Anterior vena cava (tissue), 1 donor: ENCODE results near the gene MKS1.

DNA sequence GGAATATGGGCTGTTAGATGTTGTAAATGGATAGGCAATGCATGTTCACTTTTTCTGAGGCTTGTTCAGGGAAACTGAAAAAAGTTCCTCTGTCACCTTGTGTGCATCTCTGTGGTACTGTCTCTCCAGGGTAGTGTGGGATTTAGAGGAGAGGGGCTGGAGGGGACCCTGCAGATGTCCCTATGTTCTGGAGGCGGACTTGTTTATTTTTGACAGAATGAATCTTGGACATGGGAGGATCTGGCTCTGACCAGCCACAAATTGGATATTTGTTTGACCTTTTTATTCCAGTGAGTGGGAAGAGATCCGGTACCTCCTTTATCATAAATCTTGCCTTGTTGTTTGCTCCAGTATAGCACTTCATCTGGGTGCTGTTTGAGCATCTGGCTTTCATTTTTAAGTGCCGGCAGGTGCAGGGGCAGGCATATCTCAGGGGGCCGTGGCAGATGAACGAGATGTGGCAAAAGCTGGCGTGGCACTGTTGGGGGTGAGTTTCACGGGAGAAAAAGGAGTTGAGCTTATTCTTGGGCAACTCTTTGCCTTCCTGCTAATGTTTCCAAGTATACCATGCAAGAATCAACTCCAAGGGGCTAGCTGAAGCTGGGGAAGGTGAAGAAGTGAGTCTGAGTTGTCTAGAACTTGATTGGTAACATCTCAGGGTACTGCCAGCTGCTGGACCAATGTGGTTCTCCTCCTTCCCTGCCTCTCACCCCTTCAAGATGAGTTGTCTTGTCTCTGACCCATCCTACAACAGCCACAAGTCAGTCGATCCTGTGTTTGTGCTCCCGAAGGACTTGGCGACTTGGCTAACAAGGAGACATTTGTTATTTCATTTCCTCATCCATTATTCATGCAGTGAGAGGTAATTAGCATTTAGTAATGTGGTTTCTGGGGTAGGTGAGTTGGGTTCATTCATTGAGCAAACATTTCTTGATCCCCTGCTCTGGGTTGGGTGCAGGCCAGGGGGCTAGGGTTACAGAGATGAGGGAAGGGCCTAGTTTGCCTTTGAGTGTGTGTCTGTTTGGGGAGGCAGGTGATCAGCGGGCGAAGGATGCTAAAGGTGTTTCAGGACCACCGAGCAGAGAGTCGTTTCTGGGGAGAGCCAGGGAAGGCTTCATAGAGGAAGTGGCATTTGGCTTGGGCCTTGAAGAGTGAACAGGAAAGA, 38.0 kb downstream of the MSI2 start:
- PRO-cap = no peak

GRCh38 chr17:57376398-57376597, 120.0 kb downstream of the MSI2 start:
- PRO-cap = no peak

DNA sequence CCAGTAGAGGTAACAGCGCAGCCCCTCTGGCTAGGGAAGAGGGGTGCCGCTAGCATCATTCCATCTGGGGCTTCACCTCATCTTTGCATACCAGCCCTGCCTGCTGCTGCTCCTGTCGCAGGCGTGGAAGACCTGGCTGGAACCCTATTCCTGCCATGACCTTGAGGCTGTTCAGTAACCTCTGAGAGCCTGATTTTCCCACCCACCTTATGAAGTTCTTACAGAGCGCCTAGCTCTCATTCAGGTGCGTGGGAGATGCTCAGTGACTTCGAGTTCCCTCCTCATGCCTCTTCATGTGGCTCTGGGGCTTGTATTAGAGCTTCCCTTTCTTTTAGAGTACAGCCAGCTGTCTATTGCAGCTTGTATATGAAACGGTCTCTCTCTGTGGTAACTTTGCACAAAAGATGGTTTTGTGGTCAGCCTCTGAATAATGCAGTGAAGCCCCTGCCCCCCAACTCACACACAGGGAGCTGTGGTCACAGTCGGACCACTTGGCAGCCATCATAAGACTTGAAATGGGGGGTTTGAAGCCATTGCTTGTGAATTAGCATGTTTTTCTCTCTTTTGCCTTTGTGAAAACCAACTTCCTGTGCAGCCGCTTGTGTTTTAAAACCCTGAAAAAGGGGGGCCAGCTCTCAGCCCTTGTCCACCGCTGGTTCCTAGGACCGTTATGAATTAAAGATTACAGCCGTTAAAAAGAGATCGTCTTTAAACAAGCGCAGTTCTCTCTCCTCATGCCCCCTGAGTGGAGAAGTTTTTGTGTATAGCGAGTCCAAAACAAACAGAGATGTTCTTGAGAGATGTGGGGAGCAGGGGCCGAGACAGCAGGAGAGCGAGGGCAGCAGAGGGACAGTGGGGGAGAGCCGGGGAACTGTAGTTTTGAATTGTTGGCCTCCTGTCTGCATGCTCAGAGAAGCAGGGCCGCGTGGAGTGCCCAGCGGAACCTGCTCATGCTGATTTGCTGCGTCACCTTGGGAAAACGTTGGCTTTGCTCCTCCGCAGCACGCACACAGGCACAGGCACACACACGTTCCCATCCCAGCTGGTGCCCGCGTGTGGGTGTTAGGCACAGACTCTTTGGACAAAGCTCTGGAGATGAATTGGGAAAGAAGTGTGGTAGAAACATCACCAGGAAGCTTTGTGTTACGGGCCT, 198.9 kb downstream of the MSI2 start:
- PRO-cap = no peak

GRCh38 chr17:57478190-57478939, 222.0 kb downstream of the MSI2 start:
- PRO-cap = no peak

GRCh38 chr17:57569942-57570311, 175.2 kb downstream of the CCDC182 start:
- PRO-cap = no peak

DNA sequence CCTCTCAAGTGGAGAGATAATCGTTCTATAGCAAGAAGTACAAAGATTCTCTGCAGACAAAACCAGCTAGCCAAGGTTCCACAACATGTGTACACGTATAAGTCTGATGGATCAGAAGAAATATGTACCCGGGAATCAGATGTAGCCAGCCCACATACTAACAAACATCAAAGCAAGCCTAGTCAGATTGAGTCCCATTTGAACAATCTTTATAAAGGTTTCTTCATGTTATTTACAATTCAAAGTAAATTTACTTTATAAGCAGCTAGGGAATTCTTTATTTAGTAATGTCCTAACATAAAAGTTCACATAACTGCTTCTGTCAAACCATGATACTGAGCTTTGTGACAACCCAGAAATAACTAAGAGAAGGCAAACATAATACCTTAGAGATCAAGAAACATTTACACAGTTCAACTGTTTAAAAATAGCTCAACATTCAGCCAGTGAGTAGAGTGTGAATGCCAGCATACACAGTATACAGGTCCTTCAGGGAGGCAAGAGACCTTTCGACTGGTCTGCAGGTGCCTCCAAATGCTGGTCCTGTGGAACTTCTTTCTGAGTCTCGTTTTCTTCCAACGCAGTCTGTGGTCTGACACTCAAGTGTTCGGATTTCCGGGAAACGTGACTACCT, 10.4 kb downstream of the MRPS23 start:
- PRO-cap = no peak

GRCh38 chr17:57873026-57874100, 23.5 kb upstream of the MRPS23 start:
- PRO-cap = no peak

GRCh38 chr17:58081701-58082220, 1.5 kb upstream of the DYNLL2 start:
- PRO-cap = no peak

DNA sequence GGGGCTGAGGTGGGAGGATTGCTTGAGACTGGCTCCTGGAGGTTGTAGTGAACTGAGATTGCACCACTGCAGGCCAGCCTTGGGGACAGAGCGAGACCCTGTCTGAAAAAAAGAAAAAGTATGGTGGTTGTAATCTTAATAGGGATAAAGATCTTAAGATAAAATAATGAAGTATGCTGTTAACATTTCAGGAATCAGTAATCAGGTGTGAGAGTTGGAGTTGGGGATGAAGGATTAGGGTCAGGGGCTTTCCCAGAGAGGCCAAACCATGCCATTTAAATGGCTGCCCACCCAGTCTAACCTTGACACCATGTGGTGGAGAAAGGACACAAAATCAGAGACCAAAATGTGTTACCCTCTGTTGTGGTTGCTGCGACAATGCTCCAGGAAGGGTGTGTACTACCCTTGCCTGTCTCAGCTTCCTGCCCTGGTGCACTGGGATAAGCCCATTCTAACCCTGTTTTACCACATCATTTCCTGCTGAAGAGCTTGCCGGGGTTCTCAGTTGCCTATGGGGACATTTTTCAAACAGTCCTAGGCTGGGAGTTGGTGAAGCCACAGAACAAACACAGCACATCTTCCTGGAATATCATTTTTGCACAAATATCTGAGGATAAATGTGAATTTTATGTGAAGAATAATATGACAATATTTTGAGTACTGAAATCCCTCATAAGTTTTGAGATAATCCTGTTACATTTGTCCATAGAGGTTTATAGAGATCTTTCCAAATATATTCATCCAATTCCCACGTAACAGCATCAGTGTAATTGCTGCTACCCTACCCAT, 4.8 kb downstream of the OR4D1 start:
- PRO-cap = no peak

DNA sequence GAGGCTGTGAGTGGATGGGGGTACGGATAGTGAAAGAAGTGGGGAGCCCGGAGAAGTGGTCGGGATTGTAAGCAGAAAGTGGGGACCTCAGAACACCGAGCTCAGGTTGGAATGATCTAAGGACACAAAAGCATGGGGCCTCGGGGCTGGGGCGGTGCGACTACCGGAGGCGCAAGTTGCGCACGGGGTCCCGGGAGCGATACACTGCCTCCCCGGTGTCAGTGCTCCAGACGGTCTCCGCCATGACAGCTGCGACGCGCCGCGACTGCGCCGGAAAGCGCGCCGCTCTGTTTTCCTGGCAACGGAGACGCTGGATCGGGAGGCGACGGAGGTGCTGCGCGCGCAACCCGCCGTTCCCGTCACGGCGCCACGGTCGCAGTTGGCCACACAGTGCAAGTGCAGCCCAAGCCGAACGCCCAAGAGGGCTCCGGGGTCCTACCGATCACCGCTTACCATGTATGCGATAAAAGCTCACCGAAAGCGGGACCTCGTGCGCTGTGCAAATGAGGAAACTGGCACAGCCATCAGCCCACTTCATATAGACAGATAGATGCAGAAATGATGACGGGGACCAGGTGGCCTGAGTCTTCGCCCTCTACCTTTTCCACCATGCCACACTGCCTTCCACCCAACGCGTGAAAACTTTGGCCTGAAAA, at the start of gene MKS1:
Gene MKS1 (minus strand): TSS at position 269 of the 656 bp plus-strand sequence.
- PRO-cap = bidirectional peak, plus-strand start at position 390 of the sequence, minus-strand start at position 267 of the sequence

DNA sequence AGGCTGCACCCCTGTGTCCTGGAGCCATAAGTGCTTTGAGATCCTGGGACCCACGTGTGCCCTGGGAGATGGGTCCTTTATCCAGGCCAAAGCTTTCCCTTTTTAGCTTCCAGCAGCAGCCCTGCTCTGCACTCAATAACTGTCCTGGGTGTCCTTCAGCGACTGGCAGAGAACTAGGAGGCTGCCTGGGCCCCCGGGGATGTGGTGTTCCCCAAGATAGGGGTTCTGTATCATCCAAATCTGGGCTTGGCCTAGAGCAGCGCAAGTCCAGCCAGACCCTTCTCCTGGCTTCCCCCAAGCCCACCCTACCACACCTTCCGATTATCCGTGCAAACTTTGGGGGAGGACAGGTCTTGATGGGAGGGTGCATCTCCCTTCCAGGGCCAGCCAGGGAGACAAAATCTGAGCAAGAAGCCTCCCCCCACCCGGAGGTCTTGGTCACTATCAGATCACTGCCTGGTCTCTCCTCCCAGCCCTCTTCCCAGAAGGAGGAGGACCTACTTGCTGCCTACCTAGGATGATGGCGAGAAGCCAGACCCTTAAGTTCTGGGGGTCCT, 4.8 kb downstream of the TSPOAP1 start:
- PRO-cap = no peak

- PRO-cap = no peak
Observed at GRCh38 chr17:58325964-58326277, 2.7 kb downstream of the TSPOAP1 start.

DNA sequence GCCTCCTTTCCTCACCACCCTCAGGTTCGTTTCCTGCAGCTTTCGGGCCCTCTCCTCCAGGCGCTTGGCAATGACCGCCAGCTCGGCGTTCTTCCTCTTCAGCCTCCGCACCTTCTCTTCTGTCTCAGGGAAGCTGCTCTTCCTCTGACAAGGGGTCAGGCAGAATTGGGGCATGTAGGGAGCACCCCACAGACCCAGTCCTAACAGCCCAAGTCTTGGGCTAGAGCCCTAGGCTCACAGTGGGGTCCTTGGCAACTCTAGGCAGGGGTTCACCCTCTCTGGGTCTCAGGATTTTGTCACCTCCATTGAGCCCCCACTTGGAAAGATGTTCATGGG, 2.3 kb downstream of the TSPOAP1 start:
- PRO-cap = no peak

DNA sequence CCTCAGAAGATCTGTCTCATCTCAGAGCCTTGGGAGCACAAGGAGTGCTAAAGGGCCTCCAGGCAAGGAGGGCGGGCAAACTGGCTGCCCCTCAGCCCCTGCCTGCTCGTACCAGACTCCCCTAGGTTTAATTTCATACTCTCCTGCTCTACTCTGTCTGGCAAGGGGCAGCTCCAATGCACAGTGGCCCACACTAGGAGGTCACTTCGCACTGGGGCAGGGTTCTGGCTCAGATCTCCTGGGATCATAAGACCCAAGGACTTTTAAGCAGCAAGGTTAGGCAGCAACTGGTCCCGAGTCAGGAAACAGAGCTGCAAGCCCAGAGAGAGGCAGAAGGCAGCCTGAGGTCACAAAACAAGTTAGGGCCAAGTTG, 7.7 kb upstream of the TSPOAP1 start:
- PRO-cap = no peak

DNA sequence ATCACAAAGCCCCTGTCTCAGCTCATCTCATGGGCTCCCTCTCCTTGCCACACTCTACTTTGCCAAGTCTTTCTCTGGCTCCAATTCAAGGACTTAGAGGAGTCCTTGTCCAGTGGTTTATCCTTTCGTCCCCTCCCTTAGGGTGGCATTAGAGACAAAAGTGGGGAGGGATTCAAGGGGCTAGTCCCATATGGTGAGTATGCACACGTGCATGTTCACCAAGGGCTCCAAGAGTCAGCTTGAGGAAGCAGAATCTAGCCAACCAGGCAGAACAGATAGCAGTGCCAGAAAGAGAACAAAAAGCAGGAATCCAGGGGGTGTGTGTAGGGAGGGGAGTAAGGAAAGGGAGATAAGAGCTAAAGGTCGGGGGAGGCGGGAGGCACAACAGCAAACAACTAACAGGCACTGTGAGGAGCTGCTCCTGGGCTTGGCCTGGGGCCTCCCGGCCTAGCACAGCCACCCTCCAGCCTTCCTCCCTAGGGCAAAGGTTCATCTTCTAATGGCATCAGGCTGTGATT, 12.2 kb upstream of the SUPT4H1 start:
- PRO-cap = no peak

- PRO-cap = no peak
Observed at GRCh38 chr17:58366020-58366478, 14.0 kb upstream of the SUPT4H1 start.

DNA sequence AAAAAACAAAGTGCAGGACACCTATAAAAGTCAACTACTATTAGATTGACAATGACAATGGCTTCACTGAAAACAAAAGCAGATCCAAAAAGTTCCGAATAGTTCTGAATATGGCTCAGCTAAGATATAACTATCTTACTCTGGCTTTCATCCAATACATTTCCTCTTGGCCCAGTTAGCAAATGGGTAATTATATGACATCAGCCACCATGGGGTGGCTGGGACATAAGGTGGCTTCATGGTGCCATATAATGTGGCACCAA, 29.7 kb downstream of the RNF43 start:
- PRO-cap = no peak

DNA sequence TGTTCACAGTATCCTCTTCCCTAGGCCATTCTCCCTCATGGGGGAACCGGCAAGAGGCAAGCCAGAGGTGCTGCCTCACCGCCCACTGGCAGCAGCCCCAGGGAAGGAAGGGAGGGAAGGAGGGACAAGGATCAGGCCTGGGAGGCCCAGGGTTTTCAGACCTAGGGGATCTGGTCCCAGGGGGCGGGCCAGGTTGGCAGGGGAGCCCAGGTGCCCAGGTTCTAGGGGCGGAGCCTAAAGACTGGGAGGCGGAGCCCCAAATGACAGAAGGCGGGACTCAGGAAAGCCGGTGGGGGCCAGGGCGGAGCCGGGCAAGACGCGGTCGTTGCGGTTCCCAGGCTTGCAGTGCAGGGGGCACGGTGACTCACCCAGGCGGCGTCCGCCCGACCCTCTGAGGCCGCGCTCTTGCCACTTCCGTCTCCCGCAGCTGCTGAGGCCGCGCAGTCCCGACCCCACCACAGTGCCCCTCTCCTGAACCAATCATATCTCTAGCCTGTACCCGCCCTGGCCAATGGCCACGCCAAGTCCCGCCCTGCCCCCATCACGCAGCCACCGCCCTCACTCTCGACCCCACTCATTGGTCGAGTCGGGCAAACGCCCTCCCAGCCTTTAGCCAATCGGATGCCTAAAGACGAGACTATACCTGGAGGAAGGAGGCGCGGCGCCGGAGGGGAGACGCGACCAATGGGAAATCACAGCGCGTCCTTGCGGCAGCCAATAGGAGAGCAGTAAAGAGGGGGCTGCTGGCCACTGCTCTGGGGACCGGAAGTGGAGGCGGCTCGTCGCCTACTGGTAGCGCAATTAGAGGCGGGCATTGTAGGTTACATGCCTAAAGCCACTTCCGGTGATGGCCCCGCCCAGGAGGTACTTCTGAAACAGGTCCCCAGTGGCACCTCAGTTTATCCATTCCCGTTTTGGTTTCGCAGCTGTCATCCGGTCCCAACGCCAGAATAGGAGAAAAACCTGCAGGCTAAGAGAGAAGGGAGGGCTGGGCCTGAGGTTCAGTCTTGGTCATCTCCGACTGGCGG, 3.3 kb upstream of the MTMR4 start:
- PRO-cap = bidirectional peak, plus-strand start at position 345 of the sequence, minus-strand start at position 347 of the sequence; unidirectional peak, minus-strand start at position 423 of the sequence; bidirectional peak, plus-strand start at position 838 of the sequence, minus-strand start at position 519 of the sequence; unidirectional peak, plus-strand start at position 867 of the sequence; unidirectional peak, plus-strand start at position 906 of the sequence

- PRO-cap = bidirectional peak, plus-strand start at chr17:58632140, minus-strand start at chr17:58631836
Observed at GRCh38 chr17:58631103-58632257, 60.4 kb downstream of the IGBP1C start.

- PRO-cap = no peak
Observed at GRCh38 chr17:58679854-58680252, 12.0 kb downstream of the IGBP1C start.